ENCODE data around the genes SPAG5, RSKR, FAM222B and ANKRD13B.

DNA sequence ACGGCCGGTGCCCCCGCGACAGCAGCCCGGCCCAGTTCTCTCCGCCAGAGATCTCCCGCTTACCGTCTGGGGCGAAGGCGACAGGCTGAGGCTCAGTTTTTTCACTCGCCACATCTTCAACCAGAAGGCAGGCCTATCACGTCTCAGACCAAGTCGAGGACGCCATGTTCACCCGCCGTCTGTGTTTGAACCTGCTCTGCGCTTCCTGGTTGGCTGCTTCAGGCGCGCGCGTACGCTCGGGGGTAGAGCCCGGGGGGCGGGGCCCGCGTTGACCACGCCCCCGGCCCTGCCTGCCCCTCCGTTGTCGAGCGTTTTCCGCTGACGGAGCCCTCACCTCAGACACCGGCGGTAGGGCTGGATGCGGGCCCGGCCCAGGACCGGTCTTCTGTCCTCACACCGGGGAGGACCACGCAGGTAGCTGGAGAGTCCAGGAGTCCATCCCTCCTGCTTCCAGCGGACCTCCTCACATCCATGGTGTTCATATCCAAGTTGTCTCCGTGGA, at the start of gene SPAG5:
Gene SPAG5, minus strand, starts transcription at position 193 of the 502 bp plus-strand sequence.
- RRBS = 3% methylated on average over 8 of the region's 43 CpGs

GRCh38 chr17:28612212-28612597, 1.8 kb downstream of the RSKR start:
- RRBS = no CpG with 5 or more reads among the region's 4 CpGs

DNA sequence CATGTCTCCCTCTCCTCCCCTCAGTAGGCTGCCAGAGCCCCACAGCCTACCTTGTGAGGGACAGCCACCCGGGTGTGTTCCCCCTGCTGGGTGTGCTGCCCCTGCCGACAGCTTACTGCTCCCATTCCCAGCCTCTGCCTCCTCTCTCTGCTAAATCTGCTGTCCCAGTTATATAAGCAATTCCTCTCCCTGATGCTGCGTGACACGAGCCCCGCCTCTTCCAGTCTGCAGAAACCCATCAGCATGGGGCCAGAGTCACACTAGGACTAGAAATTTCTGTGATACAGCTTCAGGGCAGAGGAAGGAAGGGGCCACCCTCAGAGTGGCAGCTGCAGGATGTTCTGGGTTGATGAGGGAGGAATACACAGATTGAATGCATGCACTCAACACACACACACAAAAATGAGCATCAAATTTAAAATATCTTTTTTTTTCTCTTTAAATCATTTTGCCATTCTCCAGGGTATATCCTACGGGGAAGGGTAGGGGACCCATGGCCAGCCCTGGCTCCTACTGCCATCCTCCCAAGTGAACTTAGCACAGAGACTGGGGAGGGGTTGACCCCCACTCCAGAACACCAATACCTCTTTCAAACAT, at the start of gene RSKR:
Gene RSKR, minus strand, starts transcription at position 149 of the 597 bp plus-strand sequence.
- RRBS = no CpG with 5 or more reads among the region's 6 CpGs

GRCh38 chr17:28658658-28659333, 2.9 kb downstream of the SDF2 start:
- RRBS = no CpG with 5 or more reads among the region's 42 CpGs

DNA sequence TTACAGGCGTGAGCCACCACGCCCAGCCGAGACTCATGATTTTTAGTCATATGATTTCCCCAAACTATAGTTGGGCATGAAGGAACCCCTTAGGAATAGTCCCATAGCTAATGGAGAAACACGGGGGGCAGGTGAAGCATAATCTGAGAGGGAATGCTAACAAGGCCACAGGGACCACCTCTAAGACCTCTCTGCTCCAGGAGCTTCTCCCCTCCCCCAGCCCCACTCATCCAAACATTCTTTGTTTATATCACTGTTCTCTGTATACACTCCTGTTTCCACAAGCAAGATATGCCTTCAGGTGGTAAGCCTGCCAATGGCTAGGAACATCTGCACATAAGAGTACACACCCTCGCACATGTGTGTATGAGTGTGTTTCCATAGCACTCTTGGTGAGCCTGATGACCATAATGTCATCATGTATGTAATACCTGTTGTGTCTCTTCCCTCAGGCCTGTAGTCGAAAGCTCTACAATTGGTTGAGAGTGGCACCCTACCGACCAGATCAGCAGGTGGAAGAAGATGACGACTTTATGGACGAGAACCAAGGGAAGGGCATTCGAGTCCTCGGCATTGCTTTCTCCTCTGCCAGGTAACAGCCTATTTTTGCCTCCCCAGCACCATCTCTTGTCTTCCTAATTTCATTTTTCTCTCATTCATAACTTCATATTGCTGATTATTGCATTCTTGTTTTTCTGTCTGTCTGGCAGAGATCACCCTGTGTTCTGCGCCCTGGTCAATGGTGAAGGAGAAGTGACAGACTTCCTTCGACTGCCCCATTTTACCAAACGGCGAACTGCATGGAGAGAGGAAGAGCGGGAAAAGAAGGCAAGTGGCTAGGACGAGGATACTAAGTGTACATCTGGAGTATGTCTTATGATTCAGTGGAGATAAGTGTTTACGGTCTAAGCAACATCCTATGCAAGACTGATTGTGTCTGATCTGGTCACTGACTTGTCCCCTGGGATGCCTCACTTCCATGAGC, 22.4 kb downstream of the SUPT6H start:
- RRBS = no CpG with 5 or more reads among the region's 18 CpGs

GRCh38 chr17:28695126-28695514, 16.6 kb downstream of the PROCA1 start:
- RRBS = no CpG with 5 or more reads among the region's 3 CpGs

DNA sequence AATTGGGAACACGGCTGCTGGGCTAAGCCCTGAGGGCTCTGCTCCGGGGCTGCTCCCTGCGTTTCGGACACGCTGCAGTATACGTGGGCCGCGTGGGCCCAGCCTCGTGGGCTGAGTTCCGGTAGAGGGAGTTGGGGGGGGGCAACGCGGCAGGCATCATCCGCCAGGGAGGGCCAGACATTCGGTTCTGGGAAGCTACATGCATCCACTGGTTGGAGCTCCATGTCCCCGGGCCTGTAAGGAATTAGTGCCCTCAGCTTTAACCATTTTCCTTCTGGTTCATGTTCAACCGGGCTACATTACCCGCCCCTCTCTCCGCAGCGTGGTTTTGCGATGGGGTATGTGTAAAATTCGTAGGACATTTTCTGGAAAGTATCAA, 297 bp downstream of the RPL23A start:
- RRBS = 2% methylated on average over 13 of the region's 21 CpGs

DNA sequence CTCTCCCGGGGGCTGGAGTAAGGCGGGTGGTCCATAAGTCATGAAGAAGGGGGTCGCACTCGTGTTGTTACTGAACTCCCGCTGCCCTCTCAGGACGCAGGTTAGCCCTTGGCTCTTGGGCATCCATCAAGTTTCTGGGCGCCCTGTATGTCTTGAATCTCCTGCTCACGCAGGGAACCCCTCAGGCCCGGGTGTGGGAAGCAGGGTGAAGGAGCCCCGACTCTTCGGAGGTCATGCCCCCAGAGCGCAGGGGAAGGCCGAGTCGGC, 980 bp downstream of the TRAF4 start:
- RRBS = 13% methylated on average over 1 of the region's 14 CpGs

DNA sequence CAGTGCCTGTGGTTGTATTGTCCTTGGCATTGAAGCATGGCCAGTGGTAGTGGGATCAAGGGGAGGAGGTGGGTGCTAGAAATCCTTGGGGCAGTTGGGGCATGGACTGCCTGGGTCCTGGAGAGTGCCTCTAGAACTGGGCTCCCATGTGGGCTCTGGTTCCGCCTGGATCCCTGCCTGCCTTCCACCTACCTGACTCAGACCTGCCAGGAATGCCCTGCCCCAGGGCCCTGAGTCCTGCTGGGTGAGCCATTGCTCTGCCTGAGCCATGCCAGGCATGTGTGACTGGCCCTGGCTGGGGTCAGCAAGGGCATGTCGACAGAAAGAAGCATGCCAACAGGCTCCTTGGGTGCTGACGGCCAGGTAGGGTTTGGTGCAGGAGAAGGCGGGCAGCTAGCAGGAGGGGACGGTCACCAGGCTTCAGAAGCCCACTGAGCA, 2.2 kb downstream of the TRAF4 start:
- RRBS = no CpG with 5 or more reads among the region's 5 CpGs

- RRBS = 4% methylated on average over 20 of the region's 57 CpGs
These were observed at the start of gene FAM222B for GRCh38 chr17:28841735-28843089. TSS of gene FAM222B (minus strand) at chr17:28842790.

- RRBS = no CpG with 5 or more reads among the region's 8 CpGs
These were observed 6.2 kb downstream of the PHF12 start for GRCh38 chr17:28945045-28945680.

DNA sequence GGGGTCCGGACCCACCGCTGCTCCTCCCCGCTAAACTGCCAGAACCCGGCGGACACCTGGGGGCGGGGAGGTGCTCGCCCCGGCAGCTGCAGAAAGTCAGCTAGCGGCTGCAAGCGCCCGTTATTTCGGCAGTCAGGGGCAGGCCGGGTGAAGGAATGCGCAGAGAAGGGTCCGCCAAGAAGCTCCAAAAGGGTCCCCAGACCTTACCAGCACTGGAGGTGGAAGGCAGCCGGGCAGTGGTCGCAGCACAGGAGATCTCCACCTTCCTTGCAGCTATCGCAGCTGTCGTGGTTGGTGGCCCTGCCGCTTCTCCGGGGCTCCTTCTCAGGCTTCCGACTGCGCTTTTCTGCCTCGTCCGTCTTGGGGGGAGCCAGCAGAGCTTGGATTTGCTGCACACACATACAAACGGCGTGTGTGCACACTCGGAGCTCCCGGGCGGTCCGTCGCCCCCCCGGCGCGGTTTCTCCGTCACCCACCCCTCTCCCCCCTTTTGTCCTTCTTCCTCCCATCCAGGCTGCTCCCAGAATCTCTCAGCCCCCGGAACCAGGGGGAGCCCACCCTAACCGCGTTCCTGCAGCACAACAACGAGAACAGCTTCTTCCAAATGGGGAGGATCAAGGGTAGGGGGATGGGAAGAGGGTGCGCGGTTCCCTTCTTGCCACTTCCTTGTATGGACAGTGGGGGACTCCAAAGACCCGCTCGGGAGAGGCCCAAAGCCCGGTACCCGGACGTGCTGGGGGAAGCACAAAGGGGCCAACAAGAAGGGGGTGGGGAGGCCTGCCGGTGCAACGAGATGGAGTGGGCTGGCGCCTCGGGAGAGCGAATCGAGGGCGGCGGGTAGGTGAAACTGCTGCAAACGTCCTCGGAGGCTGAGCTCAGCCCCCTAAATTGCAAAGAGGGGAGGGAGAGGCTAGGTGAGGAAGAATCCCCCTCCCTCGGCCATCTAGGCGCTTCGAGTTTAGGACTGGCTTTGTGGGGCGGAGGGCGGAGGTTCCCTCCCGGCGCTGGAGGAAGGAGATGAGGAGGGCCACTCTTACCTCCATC, 1.1 kb downstream of the PHF12 start:
- RRBS = 3% methylated on average over 29 of the region's 64 CpGs

DNA sequence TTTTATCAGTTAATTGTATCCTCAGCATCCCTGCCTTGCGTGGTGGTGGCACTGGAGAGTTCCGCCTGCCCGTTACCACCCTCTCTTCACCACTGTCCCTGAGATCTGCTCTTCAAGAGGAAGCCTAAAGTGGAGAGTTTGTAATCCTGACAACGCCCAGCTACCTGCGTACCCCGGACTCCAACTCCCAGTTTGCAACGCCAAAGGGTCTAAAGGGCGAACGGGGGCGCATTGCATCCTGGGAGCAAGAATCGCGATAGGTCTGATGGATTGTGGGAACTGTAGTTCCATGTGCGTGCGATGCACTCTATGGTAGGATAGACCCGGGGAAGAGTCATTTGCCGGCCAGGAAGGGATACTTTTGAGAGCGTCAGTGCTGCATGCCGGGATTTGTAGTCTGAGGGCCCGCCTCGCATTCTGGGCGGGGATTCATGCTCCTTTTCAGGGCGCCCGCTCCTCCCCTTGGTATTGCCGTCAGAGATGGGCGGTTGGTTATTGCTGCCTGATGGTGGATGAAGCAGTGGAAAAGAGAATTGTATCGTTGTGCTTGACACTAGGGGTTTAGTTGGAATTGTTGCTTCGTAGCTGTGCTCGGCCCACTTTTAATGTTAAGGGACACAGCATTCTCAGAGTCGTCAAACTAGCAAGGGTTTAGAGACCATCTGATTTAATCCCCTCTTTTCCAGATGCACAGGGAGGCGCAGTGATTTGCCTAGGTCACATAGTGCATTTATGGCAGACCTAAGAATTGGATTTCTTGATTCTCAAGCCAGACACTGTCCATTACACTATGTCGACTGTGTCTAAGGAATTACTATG, 1.1 kb upstream of the PHF12 start:
- RRBS = no CpG with 5 or more reads among the region's 31 CpGs

GRCh38 chr17:28983459-28984488, 22.1 kb downstream of the SEZ6 start:
- RRBS = no CpG with 5 or more reads among the region's 10 CpGs

DNA sequence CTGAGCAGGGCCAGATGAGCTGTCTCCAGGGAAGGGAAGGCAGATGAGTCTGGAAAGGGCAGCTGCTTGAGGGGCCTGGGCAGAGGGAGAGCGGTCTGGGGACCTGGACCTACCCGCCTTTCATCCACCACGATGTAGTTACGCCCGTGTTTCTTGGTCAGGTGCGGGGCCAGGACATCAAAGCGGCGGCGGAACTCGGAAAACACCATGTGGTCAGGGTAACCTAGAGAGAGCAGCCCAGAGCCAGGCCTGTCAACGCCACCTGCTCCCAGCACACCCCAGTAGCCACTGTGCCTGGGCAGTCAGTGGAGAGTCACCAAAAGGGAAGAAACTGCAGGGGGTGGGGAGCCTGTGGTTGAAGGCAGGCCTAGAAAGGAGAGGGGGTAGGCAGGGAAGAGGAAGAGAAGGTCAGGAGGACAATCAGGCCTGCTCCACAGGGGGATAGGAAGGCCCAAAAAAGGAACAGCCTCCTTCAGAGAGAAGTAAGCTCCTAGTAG, 64.1 kb downstream of the PIPOX start:
- RRBS = no CpG with 5 or more reads among the region's 11 CpGs

DNA sequence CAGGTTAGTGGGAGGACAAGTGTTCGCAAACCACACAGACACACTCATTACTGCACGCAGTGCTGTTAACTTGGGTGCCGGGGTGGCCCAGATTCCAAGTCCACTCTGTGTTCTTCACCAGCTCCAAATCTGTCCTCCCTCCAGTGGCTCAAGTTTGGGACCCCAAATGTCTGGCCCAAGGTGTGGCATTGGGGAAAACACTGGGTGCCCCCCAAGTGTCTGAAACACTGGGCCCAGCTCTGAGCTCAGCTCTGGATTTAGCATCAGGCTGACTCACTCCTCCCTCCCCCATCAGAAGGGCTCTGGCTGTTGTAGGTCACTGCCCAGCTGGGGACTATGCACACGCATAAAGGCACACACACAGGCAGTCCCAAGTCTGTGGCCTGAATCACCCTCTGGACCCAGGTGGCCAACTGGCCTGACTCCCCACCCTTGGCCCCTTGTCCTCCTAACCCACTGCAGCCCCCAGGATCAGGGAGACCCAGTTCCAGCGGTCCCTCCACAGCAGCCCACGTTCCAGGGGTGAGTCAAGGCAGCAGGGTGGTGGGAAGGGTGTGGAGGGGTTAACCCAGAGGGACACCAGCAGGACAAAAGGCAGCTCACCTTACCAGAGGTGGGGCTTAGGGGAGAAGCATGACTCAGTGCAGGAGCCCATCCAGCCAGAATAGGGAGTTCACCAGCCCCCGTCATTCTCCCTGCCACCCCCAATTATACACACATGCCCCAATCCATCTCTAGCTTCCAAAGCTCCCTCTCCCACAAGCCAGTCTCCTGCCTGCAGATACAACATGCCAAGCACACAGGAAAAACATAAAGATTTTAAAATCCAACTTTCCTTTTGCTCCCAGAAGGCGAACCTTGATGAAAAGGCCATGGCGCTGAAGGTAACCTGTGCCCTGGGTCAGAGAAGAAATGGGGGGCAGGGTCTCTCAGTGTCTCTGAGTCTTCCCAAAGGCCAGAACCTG, 47.0 kb downstream of the MYO18A start:
- RRBS = no CpG with 5 or more reads among the region's 9 CpGs

GRCh38 chr17:29151281-29151873, 28.8 kb downstream of the MYO18A start:
- RRBS = no CpG with 5 or more reads among the region's 4 CpGs

- RRBS = no CpG with 5 or more reads among the region's 4 CpGs
These were observed 8.6 kb downstream of the CRYBA1 start for GRCh38 chr17:29255131-29255782.

DNA sequence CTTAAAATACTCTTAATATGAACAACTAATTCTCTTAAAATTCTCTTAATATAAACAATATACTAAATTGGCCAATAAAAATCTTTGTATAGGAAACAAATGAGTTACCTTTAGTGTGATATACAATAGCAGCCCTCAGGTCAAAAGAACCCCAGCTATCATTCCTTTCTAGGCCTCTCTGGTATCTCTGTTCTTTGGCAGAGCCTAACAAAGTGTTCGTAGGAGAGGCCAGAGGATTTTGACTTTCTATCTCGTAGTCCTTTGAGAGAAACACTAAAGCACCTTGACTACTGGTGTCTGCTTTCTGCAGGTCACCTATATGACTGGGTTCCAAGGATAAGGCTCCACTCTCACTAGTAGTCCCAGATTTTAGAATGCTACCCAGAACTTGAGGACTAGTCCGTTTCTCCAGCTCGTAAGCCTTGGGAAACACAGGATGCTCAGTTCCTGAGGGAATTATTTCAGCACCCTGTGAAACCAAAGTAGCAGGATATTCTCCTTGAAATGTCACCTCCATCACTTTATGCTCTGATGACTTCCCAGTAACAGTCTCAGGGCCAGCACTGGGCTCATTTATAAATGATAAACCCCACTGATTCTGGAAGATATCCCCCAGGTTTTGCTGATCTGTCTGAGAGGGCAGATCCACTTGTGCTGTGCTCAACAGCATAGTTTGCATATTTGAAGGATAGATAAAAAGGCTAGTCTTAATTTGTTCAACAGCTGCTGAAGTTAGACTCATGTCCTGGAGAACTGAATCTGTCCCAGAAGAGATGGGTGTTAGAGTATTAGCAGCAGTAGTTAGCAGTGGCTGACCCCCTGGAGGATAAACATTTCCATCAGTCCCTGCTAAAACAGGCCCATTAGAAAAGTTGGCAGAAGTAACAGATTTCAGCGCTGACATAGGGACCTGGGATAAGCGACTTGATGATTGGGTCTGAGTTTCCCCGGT, 7.8 kb downstream of the NUFIP2 start:
- RRBS = no CpG with 5 or more reads among the region's 7 CpGs

DNA sequence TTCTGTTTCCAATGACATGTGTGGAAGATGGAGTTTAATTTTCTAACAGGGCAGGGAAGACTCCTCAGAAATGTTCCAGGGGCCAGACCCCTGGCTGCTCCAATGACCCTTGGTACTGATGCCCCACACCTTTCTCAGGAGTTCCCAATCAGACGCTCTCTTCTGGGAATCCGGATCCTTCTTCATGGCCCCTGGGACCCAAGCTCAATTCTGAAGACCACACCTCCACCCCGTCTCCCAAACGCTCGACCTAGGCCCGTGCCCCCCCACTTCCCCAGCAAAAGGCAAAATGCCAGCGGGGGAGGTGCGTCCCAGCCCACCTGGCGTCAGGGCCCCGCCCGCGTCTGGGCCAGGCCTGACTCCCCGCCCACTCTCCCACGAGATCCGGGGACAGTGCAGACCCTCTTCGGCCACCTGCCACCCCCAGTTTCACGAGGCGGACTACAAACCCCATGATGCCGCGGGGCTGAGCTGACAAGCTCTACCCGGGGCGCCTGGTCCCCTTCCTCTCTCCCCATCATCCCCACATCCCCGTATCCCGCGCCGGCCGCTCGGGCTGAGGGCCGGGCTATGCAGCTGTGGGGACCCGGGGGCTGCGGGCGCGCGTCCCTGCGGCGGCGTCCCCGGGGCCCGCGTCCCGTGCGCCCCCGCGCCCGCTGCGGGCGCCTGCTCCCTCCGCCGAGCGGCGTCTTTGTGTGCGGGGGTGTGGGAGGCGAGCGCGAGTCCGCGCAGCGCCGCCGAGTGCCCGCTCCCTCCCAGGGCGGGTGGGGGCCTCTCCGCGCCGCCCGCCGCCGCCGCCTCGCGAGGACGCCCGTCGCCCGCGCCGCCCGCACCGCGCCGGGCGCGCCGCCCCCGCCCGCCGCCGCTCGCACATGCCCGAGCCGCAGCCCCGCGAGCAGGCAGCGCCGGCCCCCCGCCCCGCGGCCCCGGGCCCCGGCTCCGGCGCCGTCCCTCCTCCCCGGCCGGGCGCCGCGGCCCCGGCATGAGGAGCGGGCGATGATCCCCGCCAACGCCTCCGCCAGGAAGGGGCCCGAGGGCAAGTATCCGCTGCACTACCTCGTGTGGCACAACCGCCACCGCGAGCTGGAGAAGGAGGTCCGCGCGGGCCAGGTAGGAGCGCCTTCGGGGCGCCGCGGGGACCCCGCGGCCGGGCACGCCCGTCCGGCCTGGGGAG, at the start of gene ANKRD13B:
Gene ANKRD13B, plus strand, starts transcription at position 507 of the 1,174 bp plus-strand sequence.
- RRBS = 3% methylated on average over 35 of the region's 134 CpGs

Measured in HL-60 (cell line).